Bronchus fibroblast of lung (primary cell): ENCODE measurements around a stretch of chr5.

DNA sequence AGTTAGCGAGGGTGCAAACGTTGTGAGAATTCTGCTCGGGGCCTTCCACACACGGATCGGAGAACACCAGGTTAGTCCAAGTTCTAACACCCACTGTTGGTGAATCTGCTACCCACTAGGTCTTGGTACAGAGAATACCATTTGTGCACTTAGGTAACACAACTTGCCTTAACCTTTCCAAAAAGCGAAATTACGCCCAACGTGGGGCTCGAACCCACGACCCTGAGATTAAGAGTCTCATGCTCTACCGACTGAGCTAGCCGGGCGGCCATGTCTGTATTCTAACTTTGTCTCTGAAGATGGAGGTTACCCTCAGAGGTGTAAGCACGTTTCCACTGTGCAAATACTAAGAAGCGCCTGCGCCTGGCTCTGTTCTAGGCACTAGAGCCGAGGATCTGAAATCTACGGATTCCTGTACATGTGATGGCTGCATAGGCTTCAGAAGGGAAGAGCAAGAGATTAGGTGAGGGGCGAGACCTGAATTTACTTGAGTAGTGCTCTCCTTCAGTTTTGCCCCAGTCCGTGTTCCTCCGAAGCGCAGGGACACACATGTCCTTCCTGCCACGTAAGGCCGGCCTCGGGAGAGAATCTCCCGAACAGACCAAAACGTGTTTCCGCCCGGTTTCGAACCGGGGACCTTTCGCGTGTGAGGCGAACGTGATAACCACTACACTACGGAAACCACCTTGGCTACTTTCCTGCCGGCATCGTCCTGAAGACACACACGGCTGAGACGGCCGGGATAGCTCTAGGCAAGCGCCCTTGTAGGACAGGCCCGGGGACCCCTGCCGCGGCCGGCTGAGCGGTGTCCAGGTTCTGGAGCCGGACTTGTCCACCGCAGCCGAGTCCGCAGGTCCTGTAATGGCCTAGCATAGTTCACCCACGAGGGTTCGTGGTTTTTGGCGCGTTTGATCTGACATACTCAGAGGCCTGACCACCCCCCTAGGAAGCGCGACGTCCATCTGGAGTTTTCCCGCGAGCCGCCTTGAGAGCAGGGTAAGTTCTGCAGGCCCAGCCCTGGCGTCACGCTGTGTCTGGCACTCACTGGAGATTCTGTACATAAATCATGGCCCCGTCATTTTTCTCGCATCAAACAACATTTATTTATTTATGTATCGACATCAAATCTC, 930 bp upstream of the TRIM41 start:
- RAMPAGE, long total RNA = no peak